Choroid plexus epithelial cell (primary cell): ENCODE results near the genes TTC21B, G6PC2 and SSB.

DNA sequence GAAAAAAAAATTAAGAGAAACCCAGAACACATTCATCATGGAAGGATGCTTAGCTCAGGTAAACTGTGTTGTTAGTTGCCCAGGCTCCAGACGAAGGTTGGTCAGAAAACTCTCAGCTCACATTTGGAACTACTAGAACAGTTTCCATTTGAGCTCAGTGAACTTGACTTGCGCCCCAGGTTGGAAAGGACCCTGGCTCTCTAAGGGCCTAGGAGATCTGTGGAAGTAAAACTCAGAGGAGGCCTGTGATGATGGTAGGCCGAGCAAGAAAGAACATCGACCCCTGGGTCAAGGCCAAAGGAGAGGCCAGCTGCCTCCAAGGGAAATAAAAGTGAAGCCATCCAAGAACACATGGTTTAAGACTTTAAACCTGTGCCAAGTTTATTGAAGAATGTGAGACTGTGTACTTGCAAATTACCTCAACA, 40.5 kb upstream of the COBLL1 start:
- RRBS: no CpG with 5 or more reads among the region's 4 CpGs

GRCh38 chr2:165953122-165954491, at the start of gene TTC21B:
Gene TTC21B, minus strand, starts transcription at chr2:165953776.
- RRBS: 1% methylated on average over 34 of the region's 84 CpGs

- RRBS: no CpG with 5 or more reads among the region's 4 CpGs
Observed at GRCh38 chr2:166184704-166185244, 57.0 kb upstream of the SCN1A start.

GRCh38 chr2:166239412-166239956, 111.7 kb upstream of the SCN1A start:
- RRBS: no CpG with 5 or more reads among the region's 4 CpGs

GRCh38 chr2:166485972-166486256, 8.1 kb downstream of the SCN7A start:
- RRBS: no CpG with 5 or more reads among the region's 2 CpGs

DNA sequence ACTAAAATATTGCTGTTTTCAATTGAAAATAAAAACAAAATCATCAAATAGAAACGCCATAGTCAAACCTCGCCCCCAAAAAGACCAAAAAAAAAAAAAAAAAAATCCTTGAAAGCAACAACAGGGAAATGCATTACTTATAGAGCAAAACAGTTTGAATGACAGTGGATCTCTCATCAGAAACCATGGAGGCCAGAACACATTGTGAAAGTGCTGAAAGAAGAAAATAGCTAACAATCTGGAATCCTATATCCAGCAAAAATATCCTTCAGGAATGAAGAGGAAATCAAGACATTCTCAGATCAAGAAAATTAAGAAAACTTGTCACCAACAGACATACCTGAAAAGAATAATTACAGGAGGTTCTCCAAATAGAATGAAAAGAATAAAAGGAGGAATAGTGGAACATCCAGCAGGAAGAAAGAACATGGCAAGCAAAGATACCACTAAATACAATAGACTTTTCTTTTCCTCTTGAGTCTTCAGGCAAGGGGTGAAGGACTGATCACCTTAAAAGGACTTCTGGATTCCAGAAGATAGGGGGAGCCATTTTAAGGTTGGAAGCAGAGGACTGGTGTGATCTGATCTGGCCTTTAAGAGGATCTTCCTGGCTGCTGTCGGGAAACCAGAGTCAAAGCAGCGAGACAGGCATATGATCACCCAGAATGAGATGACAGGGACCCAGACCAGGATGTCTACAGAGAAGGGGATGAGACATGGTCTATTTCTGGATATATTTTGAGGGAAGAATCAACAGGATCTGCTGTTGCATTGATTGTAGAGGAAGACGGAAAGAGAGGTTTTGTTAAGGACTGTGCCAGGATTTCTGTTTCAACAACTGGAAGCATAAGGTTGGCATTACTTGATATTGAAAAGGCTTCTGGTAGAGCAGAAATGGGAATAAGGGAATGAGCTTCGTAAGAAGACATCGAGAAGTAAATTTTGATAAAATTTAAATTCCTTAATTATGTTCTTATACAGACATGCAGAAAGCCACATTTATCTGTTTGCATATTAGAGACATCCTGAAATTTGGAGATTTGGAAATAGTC, 396.6 kb downstream of the B3GALT1 start:
- RRBS: no CpG with 5 or more reads among the region's 7 CpGs

DNA sequence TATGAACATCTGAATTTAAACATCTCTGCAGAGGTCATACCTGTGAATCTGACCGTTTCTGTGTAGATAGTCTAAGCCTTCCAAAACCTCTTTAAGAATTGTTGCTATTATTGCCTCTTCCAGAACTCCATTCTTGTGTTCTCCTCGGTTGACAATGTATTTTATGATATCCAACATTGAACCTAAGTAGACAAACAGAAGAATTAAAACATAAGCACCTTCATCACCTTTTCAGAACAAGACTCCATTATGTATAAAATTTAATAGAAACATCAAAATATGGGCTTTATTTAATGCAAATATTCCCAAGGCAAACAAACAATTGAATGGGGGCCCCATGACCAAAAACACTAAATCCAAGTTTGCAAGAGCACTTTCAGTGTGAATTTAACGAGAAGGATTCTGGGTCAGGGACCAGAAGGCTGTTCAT, 83.7 kb downstream of the STK39 start:
- RRBS: no CpG with 5 or more reads among the region's 3 CpGs

DNA sequence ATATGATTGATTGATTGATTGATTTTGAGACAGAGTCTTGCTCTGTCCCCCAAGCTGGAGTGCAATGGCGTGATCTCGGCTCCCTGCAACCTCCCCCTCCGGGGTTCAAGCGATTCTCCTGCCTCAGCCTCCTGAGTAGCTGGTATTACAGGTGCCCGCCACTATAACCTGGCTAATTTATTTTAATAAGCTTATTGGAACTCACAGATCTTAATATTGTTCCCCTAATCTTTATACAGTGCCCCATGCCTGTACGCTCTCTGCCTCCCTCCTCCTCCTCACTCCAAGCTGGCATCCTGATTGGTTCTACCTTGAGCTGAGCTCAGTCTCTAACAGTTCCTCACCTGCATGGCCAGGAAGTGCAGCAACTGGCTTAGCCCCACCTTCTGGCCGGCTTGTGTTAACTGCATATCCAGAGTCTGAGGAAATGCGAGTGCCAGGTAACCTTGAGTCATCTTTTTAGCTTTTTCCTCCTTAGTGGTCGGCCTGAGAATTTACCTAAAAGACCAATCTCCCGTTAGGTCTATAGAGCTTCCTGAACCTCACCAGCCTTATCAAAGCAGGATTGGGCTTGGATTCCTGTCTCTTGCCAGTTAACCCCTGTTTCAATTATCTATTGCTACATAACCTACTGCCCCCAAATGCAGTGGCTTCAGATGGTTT, 89.4 kb upstream of the STK39 start:
- RRBS: no CpG with 5 or more reads among the region's 10 CpGs

- RRBS: no CpG with 5 or more reads among the region's 2 CpGs
Observed at GRCh38 chr2:168650010-168650374, 152.4 kb upstream of the NOSTRIN start.

DNA sequence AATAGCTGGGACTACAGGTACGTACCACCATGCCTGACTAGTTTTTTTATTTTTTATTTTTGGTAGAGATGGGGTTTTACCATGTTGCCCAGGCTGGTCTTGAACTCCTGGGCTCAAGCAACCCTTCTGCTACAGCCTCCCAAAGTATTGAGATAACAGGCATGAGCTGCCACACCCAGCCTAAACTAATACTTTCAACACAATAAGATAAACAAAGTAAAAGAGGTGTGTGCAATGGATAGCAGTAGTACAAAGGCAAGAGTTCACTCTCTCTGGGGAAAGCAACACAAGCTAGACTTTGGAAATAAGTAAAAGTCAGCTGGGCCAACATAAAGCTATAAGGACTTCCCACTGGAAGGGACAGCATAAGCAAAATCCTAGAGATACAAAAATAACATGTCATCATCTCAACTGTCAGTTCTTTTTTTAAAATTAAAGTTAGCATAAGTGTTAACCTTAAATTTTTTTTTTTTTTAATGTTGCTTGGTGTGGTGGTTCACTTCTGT, 5.2 kb upstream of the NOSTRIN start:
- RRBS: no CpG with 5 or more reads among the region's 1 CpG

- RRBS: no CpG with 5 or more reads among the region's 3 CpGs
Observed at GRCh38 chr2:168901099-168901377, at the start of gene G6PC2. Gene G6PC2, plus strand, starts transcription at chr2:168901291.

GRCh38 chr2:168912826-168913412, 11.8 kb downstream of the G6PC2 start:
- RRBS: no CpG with 5 or more reads among the region's 22 CpGs

- RRBS: no CpG with 5 or more reads among the region's 3 CpGs
Observed at GRCh38 chr2:168971915-168972317, 59.2 kb downstream of the ABCB11 start.

GRCh38 chr2:169630720-169631202, 46.6 kb downstream of the PPIG start:
- RRBS: no CpG with 5 or more reads among the region's 6 CpGs

DNA sequence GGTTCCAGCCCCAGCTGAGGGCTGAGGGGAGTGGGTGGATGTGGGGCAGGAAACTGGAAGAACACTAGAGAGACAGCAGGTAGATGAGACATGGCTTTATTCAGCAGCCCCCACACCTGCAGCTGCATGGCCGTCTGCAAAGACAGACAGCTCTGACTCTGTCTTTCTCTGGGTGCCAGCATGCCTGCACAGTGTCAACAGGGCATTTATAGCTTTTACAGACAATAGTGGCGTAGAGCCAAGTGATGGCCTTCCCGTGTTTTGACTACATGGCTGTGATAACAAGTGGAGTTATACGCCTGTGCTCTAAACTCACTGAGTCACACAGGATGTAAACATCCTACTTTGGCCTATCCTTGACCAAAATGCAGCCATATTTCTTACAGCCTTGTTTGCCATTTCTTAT, 16.4 kb upstream of the KLHL23 start:
- RRBS: no CpG with 5 or more reads among the region's 4 CpGs

- RRBS: no CpG with 5 or more reads among the region's 3 CpGs
Observed at GRCh38 chr2:169783998-169784399, 14.7 kb upstream of the SSB start.

- RRBS: no CpG with 5 or more reads among the region's 20 CpGs
Observed at GRCh38 chr2:169789520-169790366, 8.9 kb upstream of the SSB start.

GRCh38 chr2:169798512-169799673, at the start of gene SSB:
Gene SSB, plus strand, starts transcription at chr2:169798871.
- RRBS: 1% methylated on average over 14 of the region's 72 CpGs

DNA sequence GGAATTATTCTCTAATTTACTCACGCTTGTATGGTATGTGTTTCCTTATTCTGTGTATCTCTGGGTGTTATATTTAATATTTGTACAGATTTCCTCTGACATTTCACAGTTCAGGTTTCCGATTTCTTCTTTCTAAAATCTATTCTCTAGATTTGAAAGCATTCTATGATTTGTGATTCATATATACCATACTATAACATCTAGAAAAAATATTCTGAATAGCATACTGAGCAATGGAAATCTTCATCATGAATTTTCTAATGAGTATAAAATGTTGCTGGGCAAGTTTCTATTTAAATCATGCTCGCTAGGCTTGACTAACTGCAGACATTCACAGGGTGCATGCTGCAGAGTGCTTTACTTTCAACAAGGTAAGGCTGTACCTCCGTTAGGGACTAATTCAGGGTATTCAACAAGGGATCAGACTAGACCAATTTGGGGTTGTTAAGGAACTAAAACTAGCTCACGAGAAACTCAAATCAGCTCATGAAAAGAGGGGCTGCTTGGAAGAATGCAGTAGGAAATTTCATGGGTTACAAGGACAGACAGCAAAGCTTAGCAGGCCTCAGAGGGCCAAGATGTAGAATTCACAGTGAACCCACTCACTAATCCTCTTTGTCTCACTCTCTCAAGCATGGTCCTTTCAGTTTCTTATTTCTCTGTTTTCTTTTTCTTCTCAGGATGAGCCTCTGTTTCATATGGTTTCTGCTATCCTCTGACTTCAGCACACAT, 2.0 kb downstream of the MYO3B start:
- RRBS: no CpG with 5 or more reads among the region's 5 CpGs